Endometrial microvascular endothelial cells (primary cell): ENCODE data around the genes LRRC75B and TFIP11.

DNA sequence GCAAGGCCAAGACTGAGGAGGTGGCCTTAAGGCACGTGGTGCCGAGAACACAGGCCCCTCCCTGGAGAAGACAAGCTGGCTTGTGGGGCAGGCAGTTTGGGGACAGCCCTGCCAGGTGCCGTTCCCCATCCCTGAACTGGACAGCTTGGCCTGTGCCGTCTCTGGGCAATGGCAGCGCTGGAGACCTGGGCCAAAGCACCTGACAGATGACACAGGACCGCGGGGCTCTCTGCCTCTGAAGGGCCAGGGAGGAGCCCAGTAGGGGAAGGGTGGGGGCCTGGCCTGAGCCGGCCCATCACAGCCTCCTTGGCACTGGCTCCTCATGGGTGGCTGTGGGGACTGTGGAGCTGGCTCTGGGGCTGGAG, 6.8 kb upstream of the ADORA2A start:
- RAMPAGE, long total RNA: no peak

DNA sequence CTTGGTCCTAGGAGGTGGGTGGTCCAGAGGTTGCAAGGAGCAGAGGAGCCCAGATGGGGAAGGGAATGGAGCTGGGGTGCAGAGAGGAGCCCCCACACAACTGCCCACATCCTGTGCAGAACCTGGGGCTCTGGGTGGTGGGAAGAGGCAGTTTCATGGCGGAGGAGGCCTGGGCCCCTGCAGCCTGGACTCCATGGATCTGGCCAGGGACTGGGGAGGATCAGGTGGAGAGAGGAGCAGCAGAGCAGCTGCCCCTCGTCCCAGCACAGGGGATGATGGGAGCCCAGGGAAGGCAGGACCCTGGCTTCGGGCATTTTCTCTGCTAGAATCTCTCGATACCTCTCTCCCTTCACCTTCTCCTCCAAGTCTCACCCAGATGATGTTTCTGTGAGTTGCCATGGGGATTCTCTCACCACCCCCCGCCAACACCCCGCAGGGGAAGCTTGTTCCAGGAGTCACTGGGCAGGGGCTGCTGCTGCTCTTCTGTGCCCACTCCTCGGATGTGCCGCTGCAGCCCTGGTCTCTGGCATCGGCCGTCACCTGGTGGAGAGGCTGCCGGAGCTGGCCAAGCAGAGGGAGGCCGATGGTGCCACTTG, 800 bp upstream of the ADORA2A start:
- RAMPAGE, long total RNA: no peak

DNA sequence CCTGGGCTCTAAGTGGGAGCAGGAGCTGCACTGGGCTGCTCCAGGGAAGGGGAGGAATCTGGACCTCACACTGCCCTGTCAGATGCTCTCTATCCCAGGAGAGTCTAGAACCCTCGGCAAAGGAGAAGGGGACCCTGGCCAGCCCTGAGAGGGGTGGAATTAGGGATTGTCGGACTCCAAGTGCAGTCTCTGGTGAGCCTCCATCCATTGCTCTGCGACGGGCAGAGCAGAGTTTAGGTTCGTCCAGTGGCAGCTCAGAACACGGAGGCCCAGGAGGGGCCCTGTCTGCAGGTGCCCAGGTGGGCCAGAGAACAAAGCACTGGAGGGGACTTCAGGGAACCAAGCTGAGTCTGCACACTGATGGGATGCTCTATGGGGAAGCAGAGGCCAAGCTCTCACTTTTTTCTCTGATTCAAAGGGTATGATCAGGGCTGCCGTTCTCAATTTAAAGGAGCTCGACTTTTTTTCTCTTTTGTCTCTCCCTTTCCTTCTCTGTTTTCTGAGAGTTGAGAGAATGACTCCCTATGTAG, 7.7 kb downstream of the ADORA2A start:
- RAMPAGE, long total RNA: no peak

DNA sequence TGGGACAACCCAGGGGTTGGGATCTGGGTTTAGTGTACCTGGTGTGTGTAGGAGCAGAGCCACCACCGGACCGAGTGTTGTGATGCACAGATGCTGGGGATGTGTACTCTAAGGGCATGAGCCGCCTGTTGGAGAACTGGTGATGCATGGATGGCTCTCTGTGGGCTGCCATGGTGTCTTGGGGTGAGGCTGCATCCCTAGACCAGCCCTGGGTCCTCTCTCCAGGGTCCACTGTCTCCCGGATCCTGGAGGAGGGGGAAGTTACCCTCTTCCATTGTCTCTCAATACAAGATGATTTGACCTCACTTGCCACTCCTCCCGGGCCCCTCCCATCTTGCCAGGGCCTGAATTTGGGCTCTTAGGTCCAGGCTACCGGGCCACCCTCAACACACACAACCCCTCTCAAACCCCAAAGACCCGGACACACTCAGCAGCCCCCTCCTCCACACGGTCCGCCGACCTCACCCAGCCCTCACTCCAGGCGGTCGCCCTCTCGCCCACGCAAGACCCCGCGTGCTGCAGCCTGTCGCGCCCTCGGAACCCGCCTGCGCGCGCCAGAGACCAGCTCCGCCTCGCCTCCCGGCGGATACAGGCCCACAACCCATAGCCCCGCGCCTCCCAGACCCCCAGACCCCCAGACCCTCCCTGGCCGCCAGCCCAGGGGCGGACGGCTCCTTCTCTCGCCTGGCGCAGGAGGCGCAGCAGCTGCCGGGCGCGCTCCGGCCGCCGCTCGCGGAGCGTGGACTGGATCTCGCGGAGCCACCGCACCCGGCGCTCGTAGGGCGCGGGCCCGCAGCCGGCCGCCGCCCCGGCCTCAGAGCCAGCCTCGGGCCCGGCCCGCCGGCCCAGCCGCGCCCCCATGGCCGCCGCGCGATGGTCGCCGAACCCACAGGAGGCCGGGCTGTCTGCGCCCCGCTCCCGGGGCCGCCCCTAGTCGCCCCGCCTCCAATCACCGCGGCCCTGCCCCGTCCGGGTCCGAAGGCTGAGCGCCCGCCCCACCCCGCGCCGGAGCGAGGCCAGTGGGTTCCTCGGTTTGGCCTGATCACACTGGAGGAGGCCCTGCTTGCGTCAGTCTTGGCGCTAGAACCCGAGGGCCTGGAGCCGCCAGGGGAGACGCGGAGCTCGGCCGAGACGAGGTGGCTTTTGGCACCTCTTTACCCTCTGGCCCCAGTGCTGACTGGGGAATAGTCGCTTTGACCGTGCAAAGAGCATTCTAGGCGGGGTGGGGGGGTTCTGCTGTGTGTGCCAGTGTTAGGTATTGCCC, at the start of gene LRRC75B:
TSS of gene LRRC75B (minus strand) at position 895 of the 1,264 bp plus-strand sequence.
- RAMPAGE, long total RNA: no peak

GRCh38 chr22:24686670-24686983, 83.6 kb downstream of the GGT1 start:
- RAMPAGE, long total RNA: no peak

GRCh38 chr22:25015152-25015822, 62.8 kb downstream of the KIAA1671 start:
- RAMPAGE, long total RNA: no peak

- RAMPAGE, long total RNA: no peak
Measured at GRCh38 chr22:25112077-25112491, 87.6 kb upstream of the CRYBB3 start.

- RAMPAGE, long total RNA: no peak
Measured at GRCh38 chr22:25162123-25162560, 37.5 kb upstream of the CRYBB3 start.

GRCh38 chr22:25183900-25184322, 15.7 kb upstream of the CRYBB3 start:
- RAMPAGE, long total RNA: no peak

- RAMPAGE, long total RNA: no peak
Measured at GRCh38 chr22:25615776-25616357, 51.4 kb downstream of the GRK3 start.

DNA sequence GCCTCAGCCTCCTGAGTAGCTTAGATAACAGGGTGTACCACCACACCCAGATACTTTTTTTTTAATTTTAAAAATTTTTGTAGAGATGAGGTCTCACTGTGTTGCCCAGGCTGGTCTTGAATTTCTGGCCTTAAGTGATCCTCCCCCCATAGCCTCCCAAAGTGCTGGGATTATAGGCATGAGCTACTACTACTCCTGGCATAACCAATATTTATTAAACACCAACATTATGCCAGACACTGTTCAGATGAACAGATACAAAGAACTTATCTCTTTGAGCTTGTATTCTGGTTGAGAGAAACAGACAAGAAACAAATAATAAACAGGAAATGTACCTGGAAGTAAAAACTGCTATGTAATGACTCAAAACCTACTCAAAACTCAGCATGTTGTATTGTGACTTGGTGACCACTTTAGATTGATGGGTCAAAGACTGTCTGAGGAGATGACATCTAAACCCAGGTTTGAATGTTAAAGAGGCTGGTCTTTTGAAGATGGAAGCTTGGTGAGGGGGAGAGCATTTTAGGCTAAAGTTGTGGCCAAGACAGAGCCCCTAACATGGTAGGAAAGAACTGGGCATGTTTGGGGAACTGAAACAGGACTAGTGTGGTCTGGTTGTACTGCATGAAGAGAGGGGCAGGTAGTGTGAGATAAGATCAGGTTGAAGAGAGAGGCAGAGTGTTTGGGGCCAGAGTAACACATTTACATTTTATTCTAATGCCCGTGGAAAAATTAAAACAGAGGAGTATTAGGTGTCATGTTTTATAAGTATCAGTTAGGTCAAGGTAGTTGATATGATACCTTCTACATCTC, 85.4 kb upstream of the MYO18B start:
- RAMPAGE, long total RNA: no peak

GRCh38 chr22:26487765-26488781, 4.4 kb downstream of the SRRD start:
- RAMPAGE, long total RNA: no peak

GRCh38 chr22:26511920-26512746, at the start of gene TFIP11:
TFIP11 (minus strand) TSS chr22:26512473.
- RAMPAGE, long total RNA: start-site peak on the minus strand at chr22:26512438-26512478, 94 and 404 reads in 2 replicates

DNA sequence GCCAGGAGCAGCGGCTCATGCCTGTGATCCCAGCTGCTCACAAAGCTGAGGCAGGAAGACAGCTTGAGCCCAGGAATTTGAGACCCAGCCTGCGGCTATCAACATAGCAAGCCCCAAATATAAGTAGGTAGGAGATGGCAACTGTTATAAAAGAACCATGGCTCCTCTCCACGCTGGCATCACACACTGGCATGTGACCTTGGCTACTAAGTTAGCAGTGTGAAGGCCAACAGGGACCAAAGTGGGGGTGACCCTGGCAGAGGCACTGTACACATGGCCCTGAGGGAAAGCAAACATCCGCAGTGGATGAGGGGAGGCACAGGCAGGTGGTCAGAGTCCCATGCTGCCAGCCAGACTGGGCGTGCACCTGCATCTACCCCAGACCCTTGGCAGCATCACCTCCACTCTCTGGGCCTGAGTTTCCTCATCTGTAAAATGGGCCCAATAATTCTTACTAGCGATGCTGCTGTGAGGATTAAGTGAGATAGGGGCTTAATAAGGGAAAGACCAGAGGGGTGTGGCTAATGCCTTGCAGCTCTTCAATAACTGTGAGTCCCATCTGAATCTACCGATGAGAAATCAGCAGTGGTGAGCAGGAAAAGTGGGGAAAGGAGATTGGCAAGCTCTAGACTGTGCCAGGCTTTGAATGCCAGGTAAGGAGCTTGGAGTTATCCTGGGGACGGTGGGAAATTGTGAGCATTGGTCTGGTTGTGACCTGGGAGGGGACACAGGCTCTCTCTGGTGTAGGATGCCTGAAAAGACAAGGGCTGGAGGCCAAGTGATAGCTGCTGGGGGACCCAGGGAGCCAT, 32.8 kb downstream of the TPST2 start:
- RAMPAGE, long total RNA: no peak

- RAMPAGE, long total RNA: no peak
Measured at GRCh38 chr22:26663461-26663999, 41.8 kb downstream of the CRYBA4 start.

DNA sequence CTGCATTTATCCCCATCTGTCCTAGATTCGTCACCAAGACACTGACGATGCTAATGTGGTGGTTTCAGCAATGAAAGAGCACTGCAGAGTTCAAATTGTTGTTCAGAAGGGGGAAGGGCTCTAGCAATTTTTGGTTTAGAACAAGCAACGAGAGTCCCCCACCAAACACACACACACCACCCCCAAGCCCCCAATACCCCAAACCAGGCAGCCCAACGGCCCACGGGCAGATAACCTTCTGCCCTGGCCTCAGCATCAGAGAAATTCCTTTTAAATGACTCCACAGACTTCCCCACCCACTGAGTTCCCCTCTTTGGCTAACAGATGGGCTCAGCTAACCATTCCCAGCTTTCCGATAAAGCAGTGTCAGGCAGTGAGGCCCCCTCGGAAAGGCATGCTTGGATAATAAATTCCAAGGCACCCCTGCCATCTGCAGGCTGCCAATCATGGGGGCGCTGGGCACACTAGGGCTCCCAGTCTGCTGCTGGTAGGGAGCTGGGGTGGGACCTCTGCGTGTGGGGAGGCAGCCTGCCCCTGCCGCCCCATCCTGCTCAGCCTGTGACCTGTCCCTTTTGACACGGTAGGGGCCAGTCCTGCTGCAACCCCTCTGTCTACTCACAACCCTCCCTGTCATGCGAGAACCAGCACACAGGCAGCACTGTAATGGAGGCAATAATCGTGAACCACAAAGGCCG, 489.2 kb downstream of the CRYBA4 start:
- RAMPAGE, long total RNA: no peak

DNA sequence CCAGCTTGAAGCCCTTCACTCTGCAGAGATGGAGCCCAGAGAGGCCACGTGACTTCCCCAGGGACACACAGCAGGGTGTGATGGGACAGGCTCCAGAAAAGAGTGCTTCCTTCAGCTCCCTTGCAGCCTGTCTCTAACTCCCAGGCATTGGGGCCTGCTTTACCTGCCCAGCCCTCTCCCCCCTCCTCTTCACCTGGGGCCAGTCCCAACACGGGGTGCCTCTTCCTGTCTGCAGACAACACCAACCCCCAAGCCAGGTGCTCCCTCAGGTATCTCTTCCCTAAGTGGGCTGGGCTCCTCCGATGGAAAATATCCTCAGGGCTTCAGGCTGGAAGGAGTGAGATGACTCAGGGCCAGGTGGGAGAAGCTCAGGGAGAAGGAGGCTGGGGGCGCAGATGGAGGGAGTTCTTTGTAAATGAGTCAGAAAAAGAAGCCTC, 326.7 kb downstream of the MN1 start:
- RAMPAGE, long total RNA: no peak

GRCh38 chr22:27488751-27489565, 312.6 kb downstream of the MN1 start:
- RAMPAGE, long total RNA: no peak

DNA sequence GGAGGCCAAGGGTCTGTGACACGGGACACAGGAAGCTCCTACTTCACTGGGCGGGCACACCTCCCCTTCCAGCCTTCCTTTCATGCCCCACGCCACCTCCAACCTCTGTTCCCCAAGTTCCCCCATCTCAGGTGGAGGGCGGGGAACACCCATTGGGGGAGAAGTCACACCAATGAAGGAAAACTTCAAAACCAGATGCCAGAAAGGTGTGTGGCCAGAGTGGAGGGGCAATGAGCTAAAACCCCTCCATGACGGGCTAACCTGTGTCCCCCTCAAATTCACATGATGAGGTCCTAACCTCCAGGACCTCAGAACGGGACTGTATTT, 250.5 kb downstream of the MN1 start:
- RAMPAGE, long total RNA: no peak

GRCh38 chr22:27782028-27782615, 19.4 kb downstream of the MN1 start:
- RAMPAGE, long total RNA: no peak